Daoy (cell line): ENCODE measurements around a stretch of chr11.

DNA sequence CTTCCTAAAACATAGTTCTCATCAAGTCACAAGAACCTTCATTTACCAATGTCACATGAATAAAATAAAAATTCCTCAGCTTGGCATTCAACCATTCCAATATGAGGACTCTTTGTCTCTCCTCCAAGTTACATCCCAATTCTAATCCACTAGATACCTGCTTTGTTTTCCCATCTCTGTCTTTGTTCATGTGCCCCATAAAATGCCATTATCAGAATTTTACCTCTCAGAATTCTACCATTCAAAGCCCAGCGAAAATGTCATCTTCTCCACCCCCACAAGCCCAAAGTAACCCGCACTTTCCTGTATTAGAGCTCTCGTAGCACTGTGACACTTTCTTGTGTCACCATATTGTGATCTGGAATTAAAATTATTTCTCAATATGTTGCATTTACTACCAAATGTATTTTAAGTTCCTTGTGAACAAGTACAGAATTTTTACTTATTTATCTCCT lies 51.5 kb upstream of the ARHGAP32 start:
- RAMPAGE, long total RNA: no peak

DNA sequence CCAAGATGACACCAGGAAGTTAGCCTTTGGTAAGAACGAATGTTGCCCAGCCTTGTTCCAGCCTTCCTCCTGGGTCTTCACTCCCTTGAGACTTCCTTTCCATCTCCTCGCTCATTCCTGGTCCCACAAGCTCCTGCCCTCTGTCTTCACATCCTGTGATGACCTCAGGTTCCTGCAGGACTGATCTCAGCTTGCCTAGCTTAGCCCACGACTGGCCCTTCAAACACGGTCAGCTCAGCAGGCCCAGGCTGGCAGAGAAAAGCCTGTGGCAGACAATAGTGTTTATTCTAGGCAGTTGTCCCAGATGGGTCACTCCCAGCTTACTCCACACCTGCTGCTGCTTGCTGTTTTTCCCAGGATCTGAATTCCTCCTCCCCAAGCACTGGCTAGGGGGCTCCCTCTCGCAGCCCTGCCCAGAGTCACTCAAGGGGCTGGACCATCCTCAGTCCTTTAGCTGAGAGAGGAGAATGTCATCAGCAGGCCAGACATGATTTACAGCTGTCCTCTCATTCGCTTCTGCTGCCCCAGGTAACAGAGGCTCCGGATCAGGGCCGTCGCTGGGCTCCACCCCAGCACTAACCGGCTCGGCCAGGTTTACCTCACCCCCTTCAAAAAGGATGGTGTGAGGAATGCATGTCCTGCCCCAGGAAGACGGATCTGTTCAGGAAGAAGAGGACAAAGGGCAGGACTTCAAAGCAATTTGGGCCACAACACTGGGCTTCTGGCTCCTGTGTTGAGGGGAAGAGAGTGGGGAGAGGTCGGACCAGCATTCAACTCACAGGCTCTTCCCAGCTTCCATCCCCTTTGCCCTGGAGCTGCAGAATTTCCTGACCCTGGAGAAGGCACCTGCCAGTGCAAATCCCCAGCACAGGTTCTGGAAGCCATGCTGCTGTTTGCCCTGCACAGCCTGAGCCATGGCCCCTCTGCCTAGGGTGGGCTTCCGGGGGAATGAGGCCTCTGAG lies 59.8 kb upstream of the BARX2 start:
- RAMPAGE, long total RNA: no peak

DNA sequence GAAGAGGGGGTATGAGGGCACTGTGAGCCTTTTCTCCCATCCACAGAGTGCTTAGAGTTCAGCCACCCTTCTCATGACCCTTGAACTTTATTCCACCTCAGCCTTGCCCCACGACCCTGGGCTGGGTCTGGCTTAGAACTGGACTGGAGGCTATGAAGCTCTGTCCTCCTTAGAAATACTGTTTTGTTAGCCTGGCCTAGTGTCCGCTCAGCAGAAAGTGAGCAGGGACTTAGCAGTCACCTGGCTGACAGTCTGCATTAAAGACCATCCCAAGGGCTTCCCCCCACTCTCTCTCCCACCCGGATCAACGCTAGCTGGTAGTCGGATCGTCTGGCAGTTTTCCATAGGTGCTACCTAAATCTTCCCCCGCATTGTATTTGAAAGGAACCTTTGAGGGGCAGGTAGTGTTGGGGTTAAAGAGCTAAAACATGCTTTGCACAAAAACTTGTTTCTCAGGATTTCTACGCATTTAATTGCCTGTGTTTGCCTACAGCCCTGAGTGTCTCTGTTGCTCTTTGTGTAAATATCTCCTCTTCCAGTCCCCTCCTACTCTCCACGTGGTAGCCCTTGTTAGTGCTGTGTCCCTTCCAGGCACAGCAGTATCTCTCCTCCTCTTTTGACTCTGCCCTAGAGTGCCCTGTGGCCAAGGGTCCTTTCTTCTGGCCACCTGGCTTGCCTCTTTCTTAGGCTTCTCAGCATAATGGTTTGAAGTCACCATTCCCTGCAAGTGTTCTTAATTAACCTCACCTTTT lies 81.5 kb downstream of the BARX2 start:
- RAMPAGE, long total RNA: no peak

DNA sequence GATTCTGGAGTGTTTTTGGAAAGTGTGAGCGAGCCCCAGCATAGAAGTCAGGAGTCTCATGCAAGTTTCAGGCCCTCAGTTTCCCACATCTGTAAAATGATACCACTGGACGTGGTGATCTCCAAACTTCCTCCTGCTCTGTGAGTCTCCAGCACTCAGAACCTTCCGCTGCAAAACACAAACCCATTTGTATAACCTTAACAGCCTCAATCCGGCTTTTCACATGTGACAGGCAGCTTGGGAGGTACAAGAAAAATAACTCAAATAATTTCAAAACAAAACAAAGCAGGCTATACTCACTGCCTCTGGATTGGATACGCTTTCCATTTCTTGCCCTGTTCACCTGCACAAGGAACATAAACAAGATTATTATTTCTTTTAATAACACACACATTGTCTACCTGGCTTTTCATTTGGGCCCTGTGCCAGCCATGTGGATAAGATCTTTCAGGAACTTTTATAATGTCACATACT lies 217.2 kb downstream of the BARX2 start:
- RAMPAGE, long total RNA: no peak

GRCh38 chr11:129617389-129618103 lies 198.1 kb upstream of the TMEM45B start:
- RAMPAGE, long total RNA: no peak

DNA sequence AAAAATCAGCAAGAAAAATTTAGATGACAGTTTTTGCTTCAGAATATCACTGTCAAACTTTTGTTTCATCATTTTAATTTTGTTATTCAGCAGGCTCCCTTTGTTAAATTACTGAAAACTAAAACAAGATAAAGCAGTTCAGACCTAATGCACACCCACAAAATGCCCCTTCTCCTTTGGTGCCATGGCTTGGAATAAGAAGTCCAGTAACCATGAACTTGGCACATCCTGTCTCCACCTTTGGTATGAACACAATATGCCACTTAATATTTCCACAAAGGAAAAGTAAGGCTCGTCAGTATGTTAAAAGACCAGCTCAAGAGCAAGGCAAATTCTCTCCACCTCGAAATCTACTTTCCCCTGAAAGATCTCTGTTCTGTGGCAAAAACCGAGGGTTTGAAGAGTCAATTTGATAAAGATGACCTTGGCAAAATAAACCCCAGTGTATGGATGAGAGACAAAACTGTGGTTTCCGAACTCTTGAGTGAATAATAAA lies 6.4 kb upstream of the NFRKB start:
- RAMPAGE, long total RNA: no peak

DNA sequence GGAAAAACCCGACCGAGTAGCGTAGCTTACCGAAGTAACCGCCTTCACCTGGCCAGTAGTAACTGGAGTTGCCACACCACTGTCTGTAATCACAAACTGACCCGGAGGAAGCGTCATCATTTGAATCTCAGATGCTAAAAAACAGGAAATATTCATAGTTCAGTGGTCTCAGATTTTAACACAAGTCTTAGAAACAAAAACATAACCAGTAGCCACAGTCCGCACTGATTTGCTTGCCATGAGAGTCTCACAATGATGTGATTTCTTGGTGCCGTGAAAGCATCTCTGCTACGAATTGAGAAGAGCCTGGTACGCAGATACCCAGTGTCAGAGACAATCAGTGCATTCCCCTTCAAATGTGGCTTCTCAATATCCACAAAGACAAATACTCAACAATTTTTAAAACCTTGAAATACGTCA lies 10.2 kb upstream of the NFRKB start:
- RAMPAGE, long total RNA: no peak

DNA sequence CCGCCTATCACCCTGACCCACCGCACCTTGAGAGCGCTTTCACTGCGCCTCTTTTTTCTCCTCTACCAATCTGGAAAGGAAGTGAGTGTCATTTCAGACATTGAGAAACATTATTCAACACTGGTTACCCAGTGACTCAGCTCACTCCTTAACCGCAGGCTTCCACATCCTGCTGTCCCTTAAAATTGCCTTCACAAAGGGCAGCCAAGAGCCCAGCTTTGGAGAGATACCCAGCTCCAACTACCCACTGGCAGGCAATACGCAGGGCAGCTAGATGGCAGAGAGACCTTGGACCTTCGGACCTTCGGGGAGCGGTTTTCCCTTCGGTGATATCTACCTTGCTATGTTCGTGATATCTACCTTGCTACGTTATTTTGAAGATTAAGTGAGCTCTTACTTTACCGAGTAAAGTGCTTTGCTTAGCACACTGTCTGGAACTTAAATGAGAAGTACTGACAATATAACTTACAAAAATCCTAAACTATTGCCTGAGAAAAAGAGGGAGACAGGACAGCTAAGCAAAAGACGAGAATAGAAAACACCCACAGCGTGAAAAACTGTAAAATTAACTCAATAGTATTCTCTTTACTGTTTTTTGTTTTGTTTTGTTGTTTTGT lies 955 bp upstream of the PRDM10 start:
- RAMPAGE, long total RNA: no peak

DNA sequence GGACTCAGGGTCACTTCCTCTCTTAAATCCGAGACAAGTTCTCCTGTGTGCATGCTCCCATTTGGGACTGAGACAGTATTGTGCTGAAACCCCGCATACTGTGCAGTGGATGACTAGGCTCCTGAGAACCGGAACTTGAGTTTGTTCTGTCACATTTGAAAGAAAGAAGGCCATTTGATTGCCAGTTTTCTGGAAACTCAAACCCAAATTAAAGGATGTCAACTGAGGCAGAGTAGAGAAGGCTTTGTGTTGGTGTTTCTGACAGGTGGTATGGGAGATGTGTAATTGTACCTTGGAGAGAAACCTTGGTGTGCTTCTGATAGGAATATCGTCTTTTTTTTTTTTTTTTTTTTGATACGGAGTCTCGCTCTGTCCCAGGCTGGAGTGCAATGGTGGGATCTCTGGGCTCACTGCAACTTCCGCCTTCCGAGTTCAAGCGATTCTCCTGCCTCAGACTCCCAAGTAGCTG lies 2.5 kb downstream of the APLP2 start:
- RAMPAGE, long total RNA: no peak

DNA sequence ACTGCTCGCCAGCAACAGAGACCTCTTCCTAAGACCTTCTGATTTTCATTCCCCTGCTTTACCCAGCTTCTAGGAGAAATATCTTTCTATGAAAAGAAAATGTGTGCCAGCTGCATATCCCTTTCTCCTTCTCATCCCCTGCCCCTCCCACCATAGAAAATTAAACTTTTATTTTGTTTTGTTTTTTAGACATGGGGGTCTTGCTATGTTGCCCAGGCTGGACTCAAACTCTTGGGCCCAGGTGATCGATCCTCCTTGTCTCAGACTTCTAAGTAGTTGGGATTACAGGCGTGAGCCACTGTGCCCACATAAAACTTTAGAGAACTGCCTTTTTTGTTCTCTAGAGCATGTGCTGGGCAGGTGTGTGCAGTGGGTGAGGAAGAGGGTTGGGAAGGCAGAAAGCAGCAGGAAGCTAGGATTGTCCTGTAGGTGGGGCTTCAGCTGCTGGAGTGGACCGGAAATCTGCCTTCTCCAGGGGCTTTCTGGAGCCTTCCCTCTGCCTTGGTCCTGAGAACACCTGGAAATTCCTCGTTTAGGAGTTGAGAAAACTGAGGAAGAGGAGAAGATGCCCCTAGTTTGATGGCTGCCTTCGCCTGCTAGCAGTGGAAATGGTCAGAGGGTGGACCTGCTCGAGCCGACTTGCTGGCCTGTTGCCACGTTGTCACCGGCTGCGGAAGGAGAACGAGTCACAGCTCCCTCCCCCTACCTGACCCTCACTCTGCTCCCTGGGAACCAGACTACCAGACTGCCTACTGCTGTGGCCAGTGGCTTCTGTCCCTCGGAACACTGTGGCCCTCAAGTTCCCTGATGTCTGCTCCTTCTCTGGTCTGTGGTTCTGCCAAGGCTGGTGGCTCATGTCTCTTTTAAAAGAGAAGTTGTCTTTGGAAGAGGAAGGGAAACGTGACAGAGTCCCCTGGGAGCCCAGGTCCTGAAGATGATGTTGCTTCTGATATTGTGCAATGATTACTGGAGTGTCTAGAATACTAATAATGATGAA lies 4.0 kb downstream of the ST14 start:
- RAMPAGE, long total RNA: no peak

DNA sequence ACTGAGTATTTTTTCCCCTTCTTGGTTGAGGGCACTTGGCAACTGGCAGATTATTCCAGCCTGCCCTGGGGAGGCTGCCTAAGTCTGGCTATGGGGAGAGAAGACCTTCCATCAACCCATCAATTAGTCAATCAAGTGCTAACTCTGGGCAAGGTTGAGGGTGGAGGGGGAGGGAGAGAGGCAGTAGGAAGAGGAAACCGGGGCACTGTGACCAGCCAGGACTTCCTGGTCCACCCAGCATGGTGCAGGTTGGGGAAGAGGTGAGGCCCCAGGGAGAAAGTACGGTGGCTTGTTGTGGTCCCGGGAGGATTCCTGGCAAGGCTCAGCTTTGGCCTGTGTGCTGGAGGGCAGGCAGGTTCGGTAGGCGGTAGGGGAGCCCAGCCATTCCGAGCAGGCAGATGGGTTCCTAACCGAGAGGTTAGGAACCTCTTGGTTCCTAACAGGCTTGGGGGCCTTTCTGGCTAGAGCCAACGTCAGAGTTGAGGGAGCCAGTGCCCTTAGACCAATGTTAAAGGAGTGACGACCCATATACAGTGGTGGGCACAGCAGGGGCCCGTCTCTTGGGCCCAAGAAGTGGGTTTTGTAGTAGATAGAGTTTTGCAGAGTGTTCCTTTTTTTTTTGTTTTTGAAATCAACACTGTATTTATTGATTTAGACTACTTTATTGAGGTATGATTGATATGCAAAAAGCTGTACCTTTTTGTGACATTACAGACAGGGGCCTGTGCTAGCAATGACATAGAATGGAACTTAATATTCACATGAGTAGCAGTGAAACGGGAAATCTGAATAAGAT lies 10.9 kb downstream of the ST14 start:
- RAMPAGE, long total RNA: no peak

DNA sequence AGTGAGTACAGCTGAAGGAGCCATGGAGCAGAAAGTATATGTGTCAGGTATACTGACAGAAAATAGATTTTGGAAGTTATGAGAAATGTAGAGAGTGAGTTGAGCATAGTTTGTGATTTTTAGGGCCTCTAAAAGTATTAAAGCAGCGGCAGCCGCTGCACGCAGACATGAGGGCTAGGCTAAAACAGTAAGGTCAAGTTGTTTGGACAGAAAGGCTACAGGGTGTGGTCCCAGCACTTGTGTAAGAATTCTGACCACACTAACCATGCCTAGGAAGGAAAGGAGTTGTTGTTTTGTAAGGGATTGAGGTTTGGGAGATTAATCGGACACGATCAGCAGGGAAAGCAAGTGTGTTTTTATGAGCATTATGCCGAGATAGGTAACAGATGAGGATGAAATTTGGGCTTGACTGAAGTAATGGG lies 117.9 kb downstream of the ADAMTS15 start:
- RAMPAGE, long total RNA: no peak

GRCh38 chr11:133162590-133162976 lies 369.7 kb downstream of the OPCML start:
- RAMPAGE, long total RNA: no peak

DNA sequence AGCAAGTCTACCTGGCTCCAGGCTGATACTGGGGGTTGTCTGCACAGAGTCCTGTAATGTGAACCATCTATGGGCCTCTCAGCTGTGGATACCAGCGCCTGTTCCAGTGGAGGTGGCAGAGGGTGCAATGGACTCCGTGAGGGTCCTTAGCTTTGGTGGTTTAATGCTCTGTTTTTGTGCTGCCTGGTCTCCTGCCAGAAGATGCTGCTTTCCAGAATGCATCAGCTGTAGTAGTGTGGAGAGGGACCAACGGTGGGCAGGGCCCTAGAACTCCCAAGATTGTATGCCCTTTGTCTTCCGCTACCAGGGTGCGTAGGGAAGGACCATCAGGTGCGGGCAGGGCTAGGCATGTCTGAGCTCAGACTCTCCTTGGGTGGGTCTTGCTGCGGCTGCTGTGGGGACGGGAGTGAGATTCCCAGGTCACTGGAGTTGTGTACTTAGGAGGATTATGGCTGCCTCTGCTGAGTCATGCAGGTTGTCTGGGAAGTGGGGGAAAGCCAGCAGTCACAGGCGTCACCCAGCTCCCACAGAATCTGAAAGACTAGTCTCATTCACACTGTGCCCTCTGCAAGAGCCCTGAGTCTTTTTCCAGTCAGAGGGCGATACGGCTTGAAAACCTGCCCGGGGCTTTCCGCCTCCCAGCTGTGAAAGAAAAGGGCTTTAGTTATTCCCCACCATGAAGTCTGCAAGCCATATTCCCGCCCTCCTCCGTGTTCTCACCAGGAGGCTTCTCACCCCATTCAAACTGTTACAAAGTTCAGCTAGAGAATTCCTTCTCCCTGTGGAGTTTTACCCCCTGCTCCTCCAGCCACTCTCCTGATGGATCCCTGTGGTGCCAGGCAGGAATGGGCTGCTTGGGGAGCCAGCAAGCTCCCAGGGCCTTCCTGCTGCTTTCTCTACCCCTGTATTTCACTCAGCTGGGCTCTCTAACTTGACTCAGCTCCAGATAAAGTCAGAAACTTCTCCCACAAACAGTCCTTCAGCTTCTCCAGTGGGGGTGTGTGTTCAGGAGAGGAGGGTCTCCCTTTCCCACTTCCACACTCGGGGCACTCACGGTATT lies 9.1 kb upstream of the SPATA19 start:
- RAMPAGE, long total RNA: no peak

DNA sequence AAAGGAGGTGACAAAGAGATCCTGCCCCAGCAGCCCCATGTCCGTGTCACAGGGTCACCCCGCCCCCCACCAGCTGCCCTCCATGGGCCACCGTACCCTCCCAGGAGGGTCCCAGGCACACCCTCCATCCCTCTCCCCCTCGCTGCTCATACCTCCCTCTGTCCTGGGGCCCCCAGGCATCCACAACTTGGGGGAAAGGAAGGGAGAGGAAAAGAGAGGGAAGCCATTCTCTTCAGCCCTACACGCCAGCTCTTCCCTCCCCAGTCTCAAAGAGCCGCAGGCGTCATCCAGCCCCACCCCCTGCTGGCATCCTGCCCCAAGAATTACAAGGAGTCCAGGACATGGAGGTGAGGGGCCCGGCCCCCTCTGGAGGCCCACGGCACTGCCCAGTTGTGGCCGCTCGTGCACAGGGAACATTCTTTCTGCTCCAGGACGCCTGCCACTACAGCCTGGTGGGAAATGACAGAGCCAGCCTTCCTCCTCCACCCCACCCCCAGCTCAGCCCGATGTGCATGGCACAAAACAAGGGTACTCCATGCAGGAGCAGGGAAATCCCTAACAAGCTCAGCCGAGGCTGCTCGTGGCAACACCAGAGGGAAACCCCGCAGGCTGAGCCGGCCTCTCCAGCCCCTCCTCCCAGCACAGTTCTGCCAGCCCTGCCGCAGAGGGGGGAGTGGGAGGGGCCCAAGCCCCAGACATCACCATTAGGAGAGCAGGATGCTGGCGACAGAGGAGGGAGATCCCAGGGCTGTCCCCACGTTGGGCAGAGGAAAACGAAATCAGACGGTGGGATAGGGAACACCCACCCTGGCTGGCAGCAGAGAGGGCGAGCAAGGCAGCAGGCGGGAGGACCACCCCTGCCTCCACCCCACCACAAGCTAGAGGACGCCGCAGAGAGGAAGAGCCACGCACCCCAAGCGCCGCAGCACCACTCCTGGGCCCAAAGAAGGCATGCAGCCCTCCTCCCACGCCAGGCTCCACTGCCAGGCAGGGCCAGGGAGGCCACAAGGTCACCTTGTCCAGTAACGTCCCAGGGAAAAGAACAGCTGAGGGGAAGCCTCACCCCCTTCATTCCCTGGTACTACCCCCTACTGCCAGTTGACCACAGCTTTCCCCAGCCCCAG lies 10.1 kb downstream of the IGSF9B start:
- RAMPAGE, long total RNA: no peak

- RAMPAGE, long total RNA: no peak
These were observed 1.4 kb downstream of the IGSF9B start for GRCh38 chr11:133954912-133956180.

DNA sequence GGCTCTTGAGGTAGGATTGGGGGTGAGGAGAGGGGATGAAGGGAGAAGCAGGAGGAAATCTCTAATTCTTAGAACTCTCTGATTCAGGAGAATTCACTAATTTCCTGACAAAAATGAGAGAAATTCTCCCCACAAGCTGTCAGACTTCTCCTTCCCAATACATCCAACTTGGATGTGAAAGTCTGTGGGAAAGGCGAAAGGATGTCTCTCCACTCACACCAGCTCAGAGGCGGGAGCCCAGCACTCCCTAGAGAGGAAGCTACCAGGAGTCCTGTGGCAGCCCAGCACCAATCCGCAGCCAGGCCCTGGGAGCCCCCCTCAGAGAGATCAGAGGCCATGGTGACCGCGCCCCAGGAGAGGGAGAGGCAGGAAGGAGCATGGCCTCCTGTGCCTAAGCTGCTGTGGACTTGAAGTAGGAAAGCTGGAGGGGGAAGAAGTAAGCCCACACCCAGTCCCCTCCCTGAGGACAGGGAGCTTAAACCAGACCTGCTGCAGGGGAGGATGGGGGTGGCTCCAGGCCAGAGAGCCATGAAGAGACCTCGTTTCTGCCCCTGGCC lies 24.3 kb upstream of the IGSF9B start:
- RAMPAGE, long total RNA: no peak

DNA sequence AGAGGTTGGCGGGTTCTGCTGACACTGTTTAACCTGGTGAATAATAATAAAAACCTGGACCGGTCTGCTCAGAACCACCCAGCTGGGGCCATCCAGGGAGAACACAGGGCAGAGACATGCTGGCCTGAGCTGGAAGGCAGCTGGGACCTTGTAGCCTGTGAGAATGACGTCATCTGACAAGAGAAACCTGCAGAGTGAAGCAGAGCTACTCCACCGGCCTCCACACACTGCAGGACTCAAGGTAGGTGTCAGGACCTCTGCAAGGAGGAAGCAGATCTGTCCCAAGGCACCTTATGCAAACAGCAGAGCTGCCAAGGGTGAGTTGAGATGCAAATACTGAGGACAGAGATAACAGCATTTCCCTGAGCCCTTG lies 51.8 kb upstream of the IGSF9B start:
- RAMPAGE, long total RNA: no peak

DNA sequence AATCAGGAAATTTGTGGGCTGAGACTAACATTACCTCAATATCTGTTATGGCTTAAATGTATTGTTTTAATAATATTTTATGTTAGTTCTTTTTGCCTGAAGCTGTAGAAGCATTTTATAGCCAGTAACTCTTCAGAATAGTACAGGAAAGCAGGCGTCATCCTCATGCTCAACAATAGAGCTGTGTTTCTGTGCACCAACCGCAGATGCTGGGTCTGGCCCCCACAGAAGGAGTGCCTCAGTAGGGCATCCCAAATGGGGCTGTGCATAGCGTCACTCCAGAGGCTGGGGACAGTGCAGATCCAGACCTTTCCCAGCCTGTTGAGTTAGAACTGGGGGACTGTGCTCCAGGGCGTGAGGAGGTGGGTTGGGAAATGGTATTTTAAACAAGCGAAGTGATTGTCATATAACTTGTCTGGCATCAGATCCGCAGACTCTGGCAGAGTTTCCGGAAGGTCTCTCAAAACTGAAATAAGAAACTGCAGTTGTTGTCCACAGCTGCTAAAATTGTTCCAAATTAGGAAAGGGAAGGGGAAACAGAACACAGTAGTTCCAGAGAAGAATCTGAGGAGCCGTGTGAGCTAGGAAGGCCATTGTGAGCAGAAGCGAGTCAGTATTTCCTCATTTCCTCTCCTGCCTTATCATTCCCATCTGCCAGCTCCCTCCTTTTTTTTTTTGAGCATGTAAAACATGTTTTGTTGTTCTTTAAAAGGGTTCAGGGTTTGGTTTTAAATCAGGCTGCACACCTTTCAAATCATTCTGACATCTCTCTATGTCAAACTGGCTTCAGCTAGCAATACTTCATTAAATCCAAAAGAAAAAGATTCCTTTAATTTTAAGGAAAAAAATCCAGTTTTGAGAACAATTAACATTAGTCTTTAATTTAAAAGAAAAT lies 52.2 kb downstream of the JAM3 start:
- RAMPAGE, long total RNA: no peak

- RAMPAGE, long total RNA: no peak
These were observed 886 bp upstream of the GLB1L3 start for GRCh38 chr11:134275088-134275898.